ENCODE measurements around a stretch of chr1.

DNA sequence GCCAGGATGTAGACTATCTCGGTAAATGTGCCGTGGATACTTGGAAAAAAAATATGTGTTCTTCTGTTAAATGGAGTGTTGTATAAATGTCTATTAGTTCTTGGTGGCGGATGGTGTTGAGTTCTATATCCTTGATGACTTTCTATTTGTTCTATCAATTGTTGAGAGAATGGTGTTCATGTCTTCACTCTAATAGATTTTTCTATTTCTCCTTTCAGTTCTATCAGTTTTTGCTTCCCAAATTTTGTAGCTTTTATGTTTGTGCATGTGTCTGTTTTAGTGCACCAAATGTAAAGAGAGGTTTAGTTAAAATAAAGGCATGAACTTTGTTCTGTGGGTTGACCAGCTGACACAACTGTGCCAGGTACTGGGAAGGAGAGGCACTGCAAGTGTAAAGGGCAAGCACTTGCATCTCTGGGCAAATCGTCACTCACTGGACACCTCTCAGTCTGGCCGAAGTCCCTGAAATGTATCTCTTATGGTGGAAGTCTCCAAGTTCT, 38.6 kb upstream of the ABCD3 start:
- RRBS, 2 experiments: no CpG with 5 or more reads among the region's 5 CpGs
CAGE:
- cytosol, long polyA minus RNA: no peak
- cytosol, long polyA plus RNA: no peak
- long polyA plus RNA: no peak
- nucleus, long polyA minus RNA: no peak
- nucleus, long polyA plus RNA: no peak

DNA sequence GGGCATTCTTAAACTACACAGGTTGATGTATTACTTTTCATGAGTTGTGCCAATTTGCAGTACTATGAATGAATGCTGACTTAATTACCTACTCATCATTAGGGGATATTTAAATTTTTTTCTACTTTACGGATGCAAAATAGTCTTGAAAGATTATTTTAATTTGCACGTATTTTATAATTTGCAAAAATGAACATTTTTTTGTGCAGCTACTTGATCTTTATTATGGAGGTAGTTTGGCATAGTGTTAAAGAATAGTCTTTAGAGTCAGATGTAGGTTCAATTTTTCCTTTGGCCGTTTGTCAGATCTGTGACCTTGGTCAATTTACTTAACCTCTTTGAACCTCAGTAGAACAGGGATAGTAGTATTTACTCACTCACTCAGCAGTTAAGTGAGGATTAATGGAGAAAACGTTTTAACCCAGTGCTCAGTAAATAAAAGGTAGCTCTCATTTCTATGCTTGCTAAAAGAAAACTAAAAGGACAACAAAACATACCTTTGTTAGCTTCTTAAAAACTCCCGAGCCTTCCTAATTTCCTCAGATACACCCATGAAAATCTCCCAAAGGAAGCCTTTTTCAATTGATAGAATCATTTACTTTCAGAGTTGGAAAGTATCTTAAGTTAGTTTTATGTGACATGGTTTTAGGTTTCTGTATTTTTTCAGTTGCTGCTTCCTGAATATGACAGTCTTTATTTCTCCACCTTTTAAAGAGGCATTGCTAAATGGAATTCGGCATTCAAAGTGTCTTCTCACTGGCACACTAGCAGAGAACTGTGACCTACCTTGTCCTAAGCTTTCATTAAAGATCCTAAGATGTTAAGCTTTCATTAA, 7.6 kb downstream of the ABCD3 start:
- RRBS, 2 experiments: no CpG with 5 or more reads among the region's 6 CpGs
CAGE:
- cytosol, long polyA minus RNA: start-site peak on the plus strand centred at position 412 of the sequence, 50 bp wide, 6 reads
- cytosol, long polyA plus RNA: no peak
- long polyA plus RNA: no peak
- nucleus, long polyA minus RNA: start-site peak on the plus strand centred at position 113 of the sequence, 24 bp wide, 21 reads; start-site peak on the plus strand centred at position 262 of the sequence, 79 bp wide, 23 reads; start-site peak on the plus strand centred at position 609 of the sequence, 115 bp wide, 36 reads
- nucleus, long polyA plus RNA: no peak

DNA sequence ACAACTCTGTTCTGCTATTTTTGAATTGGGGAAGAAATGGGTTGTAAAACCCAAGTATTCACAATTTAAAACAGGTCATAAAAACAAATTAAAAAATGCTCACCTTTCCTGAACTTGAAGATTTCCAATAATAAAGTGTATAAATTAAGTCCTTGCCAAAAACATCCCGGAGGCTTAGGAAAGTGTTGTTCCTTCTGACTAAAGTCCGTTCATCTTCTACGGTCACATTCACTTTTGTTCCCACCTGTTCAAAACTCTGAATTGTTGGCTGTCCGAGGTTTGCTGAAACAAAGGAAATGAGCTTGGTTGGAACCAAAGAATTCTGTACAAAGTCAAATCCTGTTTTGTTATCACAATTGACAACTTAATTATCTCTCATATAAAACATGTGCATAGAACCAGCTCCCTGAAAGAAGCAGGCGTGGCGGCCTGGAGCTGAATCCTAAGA, 8.5 kb downstream of the F3 start:
- RRBS, 2 experiments: no CpG with 5 or more reads among the region's 6 CpGs
CAGE:
- cytosol, long polyA minus RNA: no peak
- cytosol, long polyA plus RNA: no peak
- long polyA plus RNA: no peak
- nucleus, long polyA minus RNA: no peak
- nucleus, long polyA plus RNA: no peak

GRCh38 chr1:94590432-94590882, 48.9 kb upstream of the F3 start:
- RRBS, 2 experiments: no CpG with 5 or more reads among the region's 2 CpGs
CAGE:
- cytosol, long polyA minus RNA: no peak
- cytosol, long polyA plus RNA: no peak
- long polyA plus RNA: no peak
- nucleus, long polyA minus RNA: no peak
- nucleus, long polyA plus RNA: no peak

GRCh38 chr1:94636600-94637025, 95.1 kb upstream of the F3 start:
- RRBS, 2 experiments: no CpG with 5 or more reads among the region's 3 CpGs
CAGE:
- cytosol, long polyA minus RNA: no peak
- cytosol, long polyA plus RNA: no peak
- long polyA plus RNA: no peak
- nucleus, long polyA minus RNA: no peak
- nucleus, long polyA plus RNA: no peak

DNA sequence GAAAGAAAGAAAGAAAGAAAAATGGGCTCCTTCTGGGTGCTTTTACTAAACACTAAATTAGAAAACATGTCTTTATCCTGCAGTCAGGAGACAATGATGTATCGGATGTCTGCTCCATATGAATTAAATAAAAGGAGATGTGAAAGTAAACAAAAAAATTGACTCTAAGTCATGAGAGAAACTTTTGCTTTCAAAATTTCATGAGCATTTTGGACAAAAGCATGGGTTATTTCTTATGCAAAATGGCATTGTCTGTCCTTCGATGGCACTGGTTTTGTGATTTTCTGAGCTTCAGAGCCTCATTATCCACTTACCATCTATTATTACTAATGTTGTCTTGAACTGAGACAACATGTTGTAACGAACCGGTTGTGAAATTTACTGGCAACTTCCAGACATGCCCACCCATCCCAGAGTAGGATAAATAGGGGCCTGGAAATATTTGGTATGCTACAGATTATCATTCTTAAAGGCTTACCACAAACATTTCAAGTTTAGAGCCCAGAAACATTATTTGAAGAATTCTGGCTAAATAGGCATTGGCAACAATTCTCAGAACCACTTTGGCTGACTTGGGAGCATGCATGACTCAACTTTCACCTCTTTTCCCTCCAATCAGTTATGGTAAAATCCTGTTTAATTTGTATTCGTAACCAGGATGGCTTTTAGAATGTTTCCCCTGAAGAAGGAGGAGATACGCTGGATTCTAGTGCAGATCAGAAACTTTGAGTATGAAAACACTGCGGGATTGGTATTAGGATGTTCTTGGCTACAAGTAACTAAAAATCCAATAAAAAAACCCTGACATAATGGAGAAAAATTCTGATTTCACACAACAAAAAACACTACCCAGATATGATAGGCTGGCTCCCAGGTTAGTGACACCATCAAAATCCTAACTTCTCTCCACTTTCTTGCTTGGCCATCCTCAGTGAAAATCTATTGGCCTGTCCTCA, 130.1 kb upstream of the SLC44A3 start:
- RRBS, 2 experiments: no CpG with 5 or more reads among the region's 7 CpGs
CAGE:
- cytosol, long polyA minus RNA: no peak
- cytosol, long polyA plus RNA: no peak
- long polyA plus RNA: no peak
- nucleus, long polyA minus RNA: no peak
- nucleus, long polyA plus RNA: no peak

DNA sequence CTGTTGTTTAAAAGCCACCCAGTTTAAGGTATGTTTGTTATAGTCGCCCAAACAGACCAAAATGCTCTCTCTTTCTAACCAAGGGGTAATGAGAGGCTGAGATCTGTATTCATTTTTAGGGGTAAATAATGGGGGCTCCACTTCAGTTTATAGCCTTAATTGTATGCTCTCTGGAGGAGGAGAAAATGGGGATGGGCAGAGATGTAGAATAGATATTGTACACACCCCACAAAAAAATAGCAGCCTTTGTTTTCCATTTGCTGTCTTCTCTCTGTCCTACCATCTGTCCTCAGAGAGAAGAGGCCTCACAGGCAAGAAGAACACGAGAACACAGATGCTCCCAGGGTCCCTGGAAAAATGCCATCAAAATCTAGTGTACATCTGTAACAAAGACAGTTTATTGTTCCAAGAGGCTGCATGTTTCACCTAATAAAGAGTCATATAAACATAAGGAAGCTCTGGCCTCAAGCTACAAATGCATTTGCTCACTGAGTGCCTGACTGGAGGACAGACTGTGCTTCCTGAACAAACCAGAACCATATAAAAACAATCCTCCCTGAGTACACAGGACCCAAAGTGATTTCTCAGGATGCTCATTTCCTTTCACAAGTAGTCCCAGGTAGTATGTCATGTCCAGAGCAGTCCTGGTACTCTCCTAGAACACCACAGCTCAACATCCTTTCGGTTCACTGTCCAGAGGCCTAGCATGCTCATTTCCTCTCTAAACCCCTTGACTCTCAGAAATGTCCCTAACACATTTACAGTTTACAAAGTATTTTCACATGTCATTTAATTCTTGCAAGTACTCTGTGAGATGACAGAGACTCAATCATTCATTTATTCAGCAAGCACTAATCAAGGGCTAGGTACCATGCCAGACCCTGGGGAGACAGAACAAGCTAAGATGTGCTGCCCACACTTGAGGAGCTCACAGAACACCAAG, 76.3 kb upstream of the SLC44A3 start:
- RRBS, 2 experiments: no CpG with 5 or more reads among the region's 3 CpGs
CAGE:
- cytosol, long polyA minus RNA: no peak
- cytosol, long polyA plus RNA: no peak
- long polyA plus RNA: no peak
- nucleus, long polyA minus RNA: no peak
- nucleus, long polyA plus RNA: no peak

- RRBS, 2 experiments: no CpG with 5 or more reads among the region's 6 CpGs
CAGE:
- cytosol, long polyA minus RNA: no peak
- cytosol, long polyA plus RNA: no peak
- long polyA plus RNA: no peak
- nucleus, long polyA minus RNA: no peak
- nucleus, long polyA plus RNA: no peak
Measured at GRCh38 chr1:94772142-94772633, 48.0 kb upstream of the SLC44A3 start.

DNA sequence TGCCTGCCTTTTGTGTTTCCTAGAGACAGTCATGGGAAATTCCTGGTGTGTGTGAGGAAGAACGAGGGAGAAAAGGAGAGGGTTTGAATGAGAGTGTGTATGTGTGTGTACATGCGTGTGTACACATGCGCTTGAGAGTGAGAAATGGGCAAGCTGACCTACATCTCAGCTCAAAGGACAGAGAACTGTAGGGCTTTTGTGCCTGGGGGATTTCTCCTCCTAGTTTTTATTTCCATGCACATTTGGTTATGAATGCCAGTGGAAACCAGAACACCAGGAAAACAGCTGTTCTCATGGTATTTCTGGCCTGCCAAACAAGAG, 45.1 kb downstream of the SLC44A3 start:
- RRBS, 2 experiments: no CpG with 5 or more reads among the region's 3 CpGs
CAGE:
- cytosol, long polyA minus RNA: no peak
- cytosol, long polyA plus RNA: no peak
- long polyA plus RNA: no peak
- nucleus, long polyA minus RNA: no peak
- nucleus, long polyA plus RNA: no peak

GRCh38 chr1:94908137-94908679, 18.7 kb downstream of the CNN3 start:
- RRBS, 2 experiments: no CpG with 5 or more reads among the region's 11 CpGs
CAGE:
- cytosol, long polyA minus RNA: no peak
- cytosol, long polyA plus RNA: no peak
- long polyA plus RNA: no peak
- nucleus, long polyA minus RNA: no peak
- nucleus, long polyA plus RNA: no peak

- RRBS, 2 experiments: no CpG with 5 or more reads among the region's 16 CpGs
CAGE:
- cytosol, long polyA minus RNA: no peak
- cytosol, long polyA plus RNA: no peak
- long polyA plus RNA: no peak
- nucleus, long polyA minus RNA: no peak
- nucleus, long polyA plus RNA: no peak
Measured at GRCh38 chr1:95073136-95073439, 337 bp upstream of the ALG14 start.

- RRBS, 2 experiments: no CpG with 5 or more reads among the region's 7 CpGs
CAGE:
- cytosol, long polyA minus RNA: no peak
- cytosol, long polyA plus RNA: no peak
- long polyA plus RNA: no peak
- nucleus, long polyA minus RNA: no peak
- nucleus, long polyA plus RNA: no peak
Measured at GRCh38 chr1:95086775-95087491, 14.2 kb upstream of the ALG14 start.

DNA sequence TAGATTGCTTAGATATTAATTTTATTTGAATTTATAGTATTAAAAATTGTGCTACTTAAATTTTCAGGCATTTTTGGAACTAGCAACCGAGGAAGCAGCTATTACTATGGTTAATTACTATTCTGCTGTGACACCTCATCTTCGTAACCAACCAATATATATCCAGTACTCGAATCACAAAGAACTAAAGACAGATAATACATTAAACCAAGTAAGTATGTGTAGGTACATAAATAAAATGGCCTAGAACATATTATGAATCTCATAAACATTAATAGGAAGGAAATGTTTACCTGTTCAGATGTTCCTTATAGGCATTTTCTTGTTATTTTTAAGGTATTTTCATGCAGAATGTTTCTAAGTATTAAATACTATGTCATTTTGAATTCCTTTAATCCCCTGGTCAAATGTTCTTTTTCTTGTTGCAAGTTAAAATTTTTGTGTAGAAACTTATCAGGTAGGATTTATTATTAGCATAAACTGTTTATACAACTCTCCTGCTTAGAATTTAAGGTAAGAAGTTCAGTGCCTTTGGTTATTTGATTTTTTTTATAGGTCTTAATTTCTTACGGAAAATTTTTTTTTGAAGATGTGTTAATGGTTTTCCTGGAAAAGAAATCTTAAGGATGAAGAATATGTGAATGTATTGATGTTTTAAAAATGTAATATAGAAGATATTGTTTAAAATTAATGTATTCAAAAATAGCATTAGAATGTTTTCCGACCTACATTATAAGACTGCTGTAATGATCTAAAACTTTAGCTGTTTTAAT, 49.2 kb downstream of the PTBP2 start:
- RRBS, 2 experiments: no CpG with 5 or more reads among the region's 5 CpGs
CAGE:
- cytosol, long polyA minus RNA: start-site peak on the plus strand centred at position 71 of the sequence, 54 bp wide, 15 reads
- cytosol, long polyA plus RNA: no peak
- long polyA plus RNA: no peak
- nucleus, long polyA minus RNA: start-site peak on the plus strand centred at position 306 of the sequence, 69 bp wide, 20 reads; start-site peak on the plus strand centred at position 499 of the sequence, 126 bp wide, 67 reads; start-site peak on the plus strand centred at position 679 of the sequence, 73 bp wide, 22 reads
- nucleus, long polyA plus RNA: no peak

GRCh38 chr1:97365085-97365761, 555.6 kb downstream of the DPYD start:
- RRBS, 2 experiments: no CpG with 5 or more reads among the region's 5 CpGs
CAGE:
- cytosol, long polyA minus RNA: no peak
- cytosol, long polyA plus RNA: no peak
- long polyA plus RNA: no peak
- nucleus, long polyA minus RNA: no peak
- nucleus, long polyA plus RNA: no peak

DNA sequence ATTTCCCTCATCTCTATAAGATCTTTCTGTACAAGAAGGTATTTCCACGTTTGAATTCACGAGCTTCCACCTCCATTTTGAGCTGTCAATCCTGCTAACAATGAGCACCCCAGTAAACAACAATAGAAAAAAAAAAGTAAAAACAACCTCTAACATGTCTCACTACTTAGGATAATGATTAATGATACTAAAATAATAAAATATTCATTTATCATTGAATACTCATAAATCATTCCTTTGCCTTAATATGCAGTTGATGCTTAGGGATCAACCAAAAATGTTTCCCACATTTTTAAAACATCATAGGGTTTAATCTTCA, 509.5 kb downstream of the DPYD start:
- RRBS, 2 experiments: no CpG with 5 or more reads among the region's 2 CpGs
CAGE:
- cytosol, long polyA minus RNA: no peak
- cytosol, long polyA plus RNA: no peak
- long polyA plus RNA: no peak
- nucleus, long polyA minus RNA: no peak
- nucleus, long polyA plus RNA: no peak

- RRBS, 2 experiments: no CpG with 5 or more reads among the region's 2 CpGs
CAGE:
- cytosol, long polyA minus RNA: no peak
- cytosol, long polyA plus RNA: no peak
- long polyA plus RNA: no peak
- nucleus, long polyA minus RNA: no peak
- nucleus, long polyA plus RNA: no peak
Measured at GRCh38 chr1:97660515-97661346, 260.1 kb downstream of the DPYD start.

GRCh38 chr1:99808470-99809197, 41.5 kb upstream of the AGL start:
- RRBS, 2 experiments: no CpG with 5 or more reads among the region's 8 CpGs
CAGE:
- cytosol, long polyA minus RNA: no peak
- cytosol, long polyA plus RNA: no peak
- long polyA plus RNA: no peak
- nucleus, long polyA minus RNA: no peak
- nucleus, long polyA plus RNA: no peak

DNA sequence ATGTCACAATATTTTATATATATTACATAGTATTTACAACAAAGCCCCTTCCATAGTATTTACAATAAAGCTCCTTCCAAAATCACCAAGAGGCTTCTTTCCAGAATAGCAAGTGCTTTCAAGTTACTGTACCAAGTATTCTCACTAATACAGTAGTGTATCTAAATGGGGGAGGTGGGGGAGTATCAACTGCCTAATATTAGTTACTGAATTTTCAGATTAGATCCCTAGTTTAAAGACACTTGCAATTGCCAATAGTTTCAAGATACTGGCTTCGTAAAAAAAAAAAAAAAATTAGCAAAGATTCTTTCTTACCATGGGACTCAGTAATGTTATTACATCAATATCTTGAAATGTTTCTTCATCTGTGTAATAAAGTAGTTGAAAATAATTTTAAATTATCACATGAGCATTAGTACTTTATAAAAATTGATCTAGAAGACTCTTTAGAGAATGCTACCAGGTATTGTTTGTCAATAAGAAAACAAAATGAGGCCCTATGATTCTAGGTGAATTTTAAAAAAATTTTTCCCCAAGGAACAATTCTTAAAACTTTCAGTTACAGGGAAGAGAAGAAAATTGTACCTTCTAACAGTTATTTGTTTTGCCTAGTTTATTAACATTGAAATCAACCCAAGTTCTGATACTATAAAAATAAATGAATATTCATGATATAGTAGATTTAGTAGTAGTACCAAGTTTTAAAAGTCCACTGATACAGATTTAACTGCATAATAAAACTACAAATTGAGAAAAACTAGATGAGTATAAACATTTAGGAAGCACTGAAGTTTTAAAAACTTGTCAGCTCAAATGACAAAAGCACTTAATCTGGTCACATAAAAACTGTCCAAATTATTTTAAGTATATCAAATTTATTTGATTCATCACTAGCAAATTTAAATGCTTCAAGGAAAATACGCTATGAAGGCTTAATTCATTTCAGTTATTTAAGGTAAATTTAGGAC, 46.3 kb downstream of the MFSD14A start:
- RRBS, 2 experiments: no CpG with 5 or more reads among the region's 2 CpGs
CAGE:
- cytosol, long polyA minus RNA: start-site peak on the minus strand centred at position 527 of the sequence, 43 bp wide, 7 reads; start-site peak on the minus strand centred at position 858 of the sequence, 163 bp wide, 7 reads
- cytosol, long polyA plus RNA: no peak
- long polyA plus RNA: no peak
- nucleus, long polyA minus RNA: no peak
- nucleus, long polyA plus RNA: no peak

GRCh38 chr1:100218460-100218778, 31.2 kb downstream of the DBT start:
- RRBS, 2 experiments: no CpG with 5 or more reads among the region's 3 CpGs
CAGE:
- cytosol, long polyA minus RNA: no peak
- cytosol, long polyA plus RNA: no peak
- long polyA plus RNA: no peak
- nucleus, long polyA minus RNA: no peak
- nucleus, long polyA plus RNA: no peak

DNA sequence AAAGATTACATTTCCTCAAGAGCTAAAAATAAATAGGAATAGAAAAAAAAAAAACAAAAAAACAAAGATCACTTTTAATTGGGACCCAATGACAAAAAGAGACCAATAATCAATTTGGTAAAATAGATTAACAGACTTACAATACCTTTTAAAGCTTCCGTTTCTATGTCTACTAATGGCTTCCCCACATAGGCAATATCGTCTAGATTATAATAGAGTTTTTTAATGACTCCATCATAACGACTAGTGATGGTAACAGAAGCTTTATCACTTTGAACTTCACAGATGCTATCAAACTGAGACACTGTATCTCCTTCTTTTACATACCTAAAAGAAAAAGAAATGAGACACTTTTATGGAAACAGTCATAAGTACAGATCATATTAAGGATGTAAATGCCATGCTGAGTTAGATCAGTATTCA, 19.0 kb downstream of the DBT start:
- RRBS, 2 experiments: no CpG with 5 or more reads among the region's 3 CpGs
CAGE:
- cytosol, long polyA minus RNA: no peak
- cytosol, long polyA plus RNA: no peak
- long polyA plus RNA: no peak
- nucleus, long polyA minus RNA: no peak
- nucleus, long polyA plus RNA: no peak

All from HepG2 (cell line).